ENCODE measurements around a stretch of chr7.

GRCh38 chr7:139342761-139342996 is 1.5 kb downstream of the FMC1 start:
- PRO-cap, result no peak

DNA sequence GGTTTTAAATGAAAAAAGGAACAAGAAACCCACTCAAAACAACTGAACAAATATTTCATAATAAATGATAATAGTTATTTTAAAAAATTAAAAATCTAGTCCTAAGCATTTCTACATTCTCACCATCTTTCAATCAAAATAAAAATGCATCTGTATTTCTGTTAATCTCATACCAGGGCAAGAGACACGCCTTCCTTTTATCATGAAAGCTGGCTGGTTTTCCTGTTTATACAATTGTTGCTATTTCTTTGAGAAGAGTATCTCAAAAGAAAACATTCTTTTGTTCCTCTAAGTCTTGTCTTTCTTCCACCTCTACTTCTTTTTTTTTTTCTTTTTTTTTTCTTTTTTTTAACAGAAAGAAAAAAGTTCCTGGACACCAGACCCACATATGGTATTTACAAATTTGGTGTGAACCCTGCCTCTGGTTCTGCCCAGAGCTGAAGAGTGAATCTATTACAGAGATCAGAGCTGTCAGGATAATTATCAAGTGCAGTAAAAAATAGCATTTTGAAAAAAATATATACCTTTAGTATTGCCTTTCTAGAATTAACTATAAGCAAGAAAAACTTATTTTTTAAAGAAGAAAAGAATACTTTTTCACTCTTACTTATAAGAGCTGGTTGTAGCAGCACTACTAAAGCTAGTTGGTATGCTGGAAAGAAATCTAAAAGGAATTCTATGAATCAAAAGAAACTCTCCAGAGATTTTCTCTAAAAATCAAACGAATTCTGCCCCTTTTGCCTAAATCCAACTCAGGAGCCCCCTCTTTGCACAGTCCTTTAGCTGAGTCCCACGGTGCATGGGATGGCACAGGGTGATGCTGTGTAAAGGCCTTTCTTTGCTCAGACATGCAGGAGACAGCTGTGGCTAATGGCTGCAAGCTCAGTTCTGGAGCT is 42.1 kb downstream of the CLEC2L start:
- PRO-cap, result no peak

GRCh38 chr7:139624342-139625478 is 101.2 kb downstream of the CLEC2L start:
- PRO-cap, result no peak

DNA sequence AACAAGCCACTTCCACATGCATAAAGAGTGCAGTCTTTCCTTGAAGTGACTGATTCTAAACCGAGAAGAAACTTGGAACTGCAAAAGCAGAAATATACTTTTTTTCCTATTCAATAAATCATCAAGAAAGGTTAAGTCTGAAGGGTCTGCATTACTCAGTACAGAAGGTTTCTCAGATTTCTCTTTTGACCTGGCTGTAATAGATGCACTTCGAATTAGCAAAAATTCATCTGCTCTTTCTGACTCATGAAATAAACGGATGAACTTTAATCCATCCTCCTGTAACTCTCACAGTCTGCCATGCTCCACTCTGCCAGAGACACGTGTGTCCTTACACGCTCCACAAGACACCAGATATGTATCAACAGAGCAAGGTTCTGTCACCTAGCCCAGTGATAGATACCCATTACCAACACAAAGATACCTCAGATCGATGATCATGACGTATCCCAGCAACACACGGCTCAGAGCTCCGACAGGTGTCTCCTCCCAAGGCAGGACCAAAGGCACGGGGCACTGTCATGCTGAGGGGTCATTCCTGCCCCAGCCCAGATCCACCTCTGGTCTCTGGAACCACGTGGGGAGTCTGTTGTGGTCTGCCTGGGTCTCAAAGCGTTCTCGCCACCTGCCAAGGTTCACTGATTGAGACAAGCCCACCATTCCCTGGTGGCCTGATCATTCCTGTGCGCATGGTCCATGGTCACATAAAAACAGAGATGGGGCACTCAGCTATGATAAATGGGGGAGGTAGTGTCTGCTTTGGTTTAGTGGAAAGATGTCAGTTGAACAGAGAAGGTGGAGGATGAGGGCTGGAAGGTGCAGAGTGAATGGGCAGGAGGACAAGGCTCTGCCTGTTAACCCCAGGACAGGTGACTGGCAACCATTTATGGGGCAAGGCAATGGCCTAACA is 83.6 kb downstream of the HIPK2 start:
- PRO-cap, result no peak

GRCh38 chr7:139744618-139745415 is 33.0 kb downstream of the HIPK2 start:
- PRO-cap, result no peak

GRCh38 chr7:139752344-139753207 is 25.2 kb downstream of the HIPK2 start:
- PRO-cap, result no peak

DNA sequence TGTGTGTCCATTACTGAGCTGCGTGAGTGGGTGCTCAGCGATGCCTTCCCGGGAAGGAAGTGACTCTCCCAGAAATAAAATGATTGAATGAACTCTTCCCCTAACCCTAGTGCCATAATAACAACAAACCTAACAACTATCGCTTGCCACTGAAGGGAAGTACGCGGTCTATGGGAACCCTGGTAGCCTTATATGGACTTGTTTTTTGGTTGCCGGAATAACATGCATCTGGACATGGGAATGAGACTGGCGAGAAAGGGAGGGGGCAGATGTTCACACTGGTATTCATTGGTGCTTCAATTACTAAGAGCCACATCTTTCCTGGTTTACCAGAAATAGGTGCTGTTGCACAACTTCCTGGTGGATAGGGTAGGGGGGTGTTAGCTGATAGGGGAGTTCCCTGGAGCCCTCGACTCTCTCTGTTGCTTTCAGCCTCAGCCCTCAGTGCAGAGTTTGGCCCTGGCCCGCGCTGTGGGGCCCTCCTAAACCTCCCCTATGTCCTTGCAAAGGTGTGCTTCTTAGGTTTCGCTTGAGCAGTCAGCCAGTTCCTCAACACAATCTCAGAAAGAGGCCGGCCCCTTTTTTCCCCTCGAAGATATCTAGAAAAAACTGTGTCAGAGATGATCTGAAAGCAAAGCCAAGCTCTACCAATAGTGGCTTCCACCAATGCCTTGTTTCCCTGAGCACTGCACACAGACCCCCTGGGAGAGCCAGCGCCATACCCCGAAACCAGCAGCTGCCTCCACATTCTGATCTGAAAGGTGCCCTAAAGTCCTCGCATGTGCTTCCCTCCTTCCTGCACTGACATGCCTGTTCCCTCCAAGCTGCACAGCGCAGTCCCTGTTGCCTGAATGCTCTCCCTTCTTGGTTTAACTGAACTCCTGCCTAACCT is 13.5 kb downstream of the TBXAS1 start:
- PRO-cap, result no peak

DNA sequence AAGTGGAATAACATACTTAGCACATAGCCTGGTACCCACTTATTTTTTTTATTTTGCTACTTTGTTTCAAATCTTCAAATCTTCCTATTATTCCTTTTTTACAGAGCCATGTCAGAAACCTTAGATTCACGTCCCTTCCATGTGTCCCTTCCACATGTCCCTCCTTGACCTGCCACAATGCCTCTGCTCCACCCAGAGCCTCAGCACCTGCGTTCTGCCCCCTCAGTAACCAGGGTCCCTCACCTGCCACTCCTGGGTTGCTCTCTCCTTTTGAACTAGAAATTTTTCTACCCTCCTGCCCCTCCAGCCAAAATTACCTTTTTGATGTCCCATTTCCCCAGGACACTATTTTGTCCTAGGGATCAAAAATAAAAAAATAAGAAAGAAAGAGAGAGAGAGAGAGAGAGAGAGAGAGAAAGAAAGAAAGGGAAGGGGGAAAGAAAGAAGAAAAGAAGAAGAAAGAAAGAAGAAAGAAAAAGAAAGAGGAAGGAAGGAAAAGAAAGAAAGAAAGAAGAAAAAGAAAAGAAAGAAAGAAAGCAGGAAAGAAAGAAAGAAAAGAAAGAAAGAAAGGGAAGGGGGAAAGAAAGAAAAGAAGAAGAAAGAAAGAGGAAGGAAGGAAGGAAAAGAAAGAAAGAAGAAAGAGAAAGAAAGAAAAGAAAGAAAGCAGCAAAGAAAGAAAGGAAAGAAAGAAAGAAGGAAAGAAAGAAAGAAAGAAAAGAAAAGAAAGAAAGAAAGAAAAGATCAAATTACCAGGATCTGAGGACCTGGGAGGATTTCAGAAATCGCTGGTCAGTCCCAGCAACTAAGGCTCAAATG is 78.3 kb downstream of the PARP12 start:
- PRO-cap, result no peak

GRCh38 chr7:140013795-140014242 is 48.9 kb downstream of the PARP12 start:
- PRO-cap, result no peak

DNA sequence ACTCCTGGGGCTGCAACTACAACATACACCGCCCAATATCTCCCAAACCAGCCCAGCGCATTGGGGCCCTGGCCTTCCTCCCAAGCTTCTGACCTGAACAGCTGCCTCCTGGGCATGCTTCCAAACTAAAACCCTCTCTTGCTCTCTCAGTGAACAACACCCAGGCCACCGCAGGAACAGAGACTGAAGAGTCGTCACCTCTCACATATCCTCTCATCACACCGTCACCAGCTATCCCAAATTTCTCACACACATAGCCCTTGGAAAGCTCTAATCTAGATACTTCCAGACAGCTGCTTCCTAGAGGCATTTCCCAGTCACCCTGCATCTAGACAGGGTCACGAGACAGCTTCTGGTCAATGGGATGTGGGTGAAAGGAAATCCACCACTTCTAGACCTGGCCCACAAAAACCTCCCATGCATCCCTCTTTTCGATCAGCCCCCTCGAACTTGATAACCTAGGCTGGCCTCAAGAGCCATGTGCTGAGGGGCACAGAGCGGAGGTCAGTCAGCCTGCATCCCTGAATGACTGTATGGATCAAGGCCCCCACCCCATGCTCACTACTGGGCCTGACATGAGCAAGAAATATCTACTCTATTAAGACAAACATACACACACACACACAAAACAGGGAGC is 1.8 kb downstream of the PARP12 start:
- PRO-cap, result no peak

- PRO-cap, result no peak
These were observed 22.2 kb upstream of the PARP12 start for GRCh38 chr7:140084863-140085507.

DNA sequence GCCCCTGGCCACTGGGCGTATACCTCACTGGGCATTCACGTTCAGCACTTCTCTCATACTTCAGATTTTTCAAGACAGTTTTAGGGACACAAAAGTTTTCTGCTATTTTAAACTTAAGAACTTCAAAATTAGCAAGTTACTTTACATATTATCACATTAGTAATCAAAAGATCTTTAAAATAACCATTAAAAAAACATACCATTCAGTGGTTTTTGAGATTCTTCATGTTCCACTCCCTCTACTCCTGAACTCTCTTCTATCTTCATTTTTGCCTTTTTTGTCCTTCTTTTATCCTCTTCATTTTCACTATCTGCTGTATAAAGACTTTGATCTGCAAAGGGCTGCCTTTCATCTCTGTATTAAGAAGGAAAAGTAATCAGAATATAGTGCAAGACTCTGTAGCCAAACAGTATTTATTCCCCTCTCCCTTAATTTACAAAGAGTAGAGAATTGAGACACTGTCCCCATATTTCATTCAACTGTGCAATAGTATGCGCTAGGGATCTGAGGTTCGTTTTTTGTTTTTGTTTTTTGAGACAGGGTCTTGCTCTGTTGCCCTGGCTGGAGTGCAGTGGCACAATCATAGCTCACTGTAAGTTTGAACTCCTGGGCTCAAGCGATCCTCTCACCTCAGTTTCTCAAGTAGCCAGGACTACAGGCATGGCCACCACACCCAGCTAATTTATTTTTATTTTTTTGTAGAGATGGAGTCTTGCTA is 36.1 kb upstream of the PARP12 start:
- PRO-cap, result no peak

DNA sequence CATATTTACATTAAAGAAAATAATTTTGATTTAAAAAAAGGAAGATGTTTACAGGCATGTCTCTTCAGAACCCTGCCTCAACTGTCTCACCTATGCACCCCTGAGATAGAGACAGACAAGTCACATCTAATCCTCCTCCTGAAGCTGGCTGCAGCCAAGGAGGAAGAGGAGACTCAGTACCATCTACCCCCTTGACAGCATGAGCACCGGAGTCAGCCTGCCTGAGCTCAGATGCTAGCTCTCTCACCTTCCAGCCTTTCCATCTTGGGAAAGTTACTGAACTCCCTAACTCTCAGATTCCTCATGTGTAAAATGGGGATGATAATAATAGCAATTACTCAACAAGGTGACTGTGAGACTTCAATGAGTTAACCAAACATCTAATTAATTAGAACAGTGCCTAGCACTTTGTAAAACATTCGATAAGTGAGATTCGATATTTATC is 6.5 kb downstream of the KDM7A start:
- PRO-cap, result no peak

GRCh38 chr7:140210029-140210624 is 33.3 kb upstream of the KDM7A start:
- PRO-cap, result no peak

GRCh38 chr7:140525502-140526198 is 46.3 kb upstream of the MKRN1 start:
- PRO-cap, result no peak

DNA sequence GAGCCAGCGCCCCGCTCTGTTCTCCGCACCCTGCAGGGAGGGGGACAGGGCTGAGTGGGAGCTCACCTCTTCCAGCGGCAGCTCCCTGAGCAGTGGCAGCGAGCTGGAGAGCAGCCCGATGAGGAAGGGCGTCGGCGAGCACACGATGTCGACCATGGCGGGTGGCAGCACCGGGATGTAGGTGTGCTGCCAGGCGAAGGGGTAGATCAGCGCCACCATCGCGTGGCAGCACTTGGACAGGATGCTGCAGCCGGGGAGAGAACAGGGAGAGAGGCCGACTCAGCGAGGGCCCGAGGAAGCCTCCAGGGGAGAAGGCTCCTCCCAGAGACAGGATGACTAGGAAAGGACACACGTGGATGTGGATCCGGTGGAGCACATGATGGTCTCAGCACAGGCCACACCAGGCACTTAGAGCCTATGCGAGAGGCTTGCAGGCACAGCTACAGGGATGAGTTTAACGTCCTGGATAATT is 48.0 kb upstream of the MKRN1 start:
- PRO-cap, result no peak

GRCh38 chr7:140585430-140585868 is 55.2 kb downstream of the DENND2A start:
- PRO-cap, result no peak

- PRO-cap, result no peak
These were observed 100.4 kb downstream of the BRAF start for GRCh38 chr7:140824358-140824751.

GRCh38 chr7:141535303-141535888 is 15.8 kb upstream of the AGK start:
- PRO-cap, result no peak

DNA sequence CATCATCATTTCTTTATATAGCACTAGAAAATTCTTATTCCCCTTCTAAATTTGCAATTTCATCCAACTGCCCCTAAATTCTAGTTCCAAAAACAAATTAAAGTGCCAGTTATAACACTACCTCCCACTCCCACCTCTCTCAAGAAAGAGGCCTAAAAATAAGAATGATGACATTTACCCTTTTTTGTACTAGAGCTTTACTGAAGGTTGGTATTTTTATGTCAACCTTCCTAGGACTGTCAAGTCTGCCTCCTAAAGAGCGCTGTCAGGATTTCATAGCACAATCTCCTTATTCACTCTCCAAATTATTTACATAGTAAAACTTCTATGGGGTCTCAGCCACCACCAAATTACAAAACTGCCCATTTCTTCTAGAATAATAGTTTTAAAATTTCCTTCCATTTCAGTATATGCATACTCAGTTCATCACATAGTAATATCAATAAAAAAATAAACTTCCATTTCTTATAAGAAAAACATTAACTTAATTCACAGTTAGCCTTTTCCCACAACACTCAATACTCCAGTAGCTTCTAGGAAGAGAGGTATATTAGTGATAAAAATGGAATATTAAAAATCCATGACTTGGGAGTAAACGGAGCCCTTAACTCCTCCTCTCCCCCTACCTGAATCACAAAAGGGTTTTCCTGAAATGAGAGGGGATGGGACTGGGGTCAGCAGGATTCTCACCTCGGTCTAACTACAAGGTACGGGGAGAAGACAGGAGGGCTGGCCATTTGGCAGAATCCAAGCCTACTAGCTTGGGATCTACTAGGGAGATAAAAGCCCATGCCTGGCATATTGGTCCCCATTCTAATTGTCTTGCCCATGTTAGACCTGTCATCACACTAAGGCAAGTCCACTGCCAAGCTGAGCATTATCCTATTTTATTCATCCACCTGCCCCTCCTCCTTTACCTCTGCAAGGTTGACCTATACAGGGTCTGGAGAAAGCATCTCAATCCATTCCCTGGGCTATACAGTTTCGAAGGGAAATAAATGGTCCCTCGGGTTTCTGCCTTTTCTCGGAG is 43.9 kb downstream of the DENND11 start:
- PRO-cap, result no peak

Measured in ascending aorta (tissue), 1 donor.